Skin of body (tissue), 2 donors: ENCODE measurements around a stretch of chr5.

DNA sequence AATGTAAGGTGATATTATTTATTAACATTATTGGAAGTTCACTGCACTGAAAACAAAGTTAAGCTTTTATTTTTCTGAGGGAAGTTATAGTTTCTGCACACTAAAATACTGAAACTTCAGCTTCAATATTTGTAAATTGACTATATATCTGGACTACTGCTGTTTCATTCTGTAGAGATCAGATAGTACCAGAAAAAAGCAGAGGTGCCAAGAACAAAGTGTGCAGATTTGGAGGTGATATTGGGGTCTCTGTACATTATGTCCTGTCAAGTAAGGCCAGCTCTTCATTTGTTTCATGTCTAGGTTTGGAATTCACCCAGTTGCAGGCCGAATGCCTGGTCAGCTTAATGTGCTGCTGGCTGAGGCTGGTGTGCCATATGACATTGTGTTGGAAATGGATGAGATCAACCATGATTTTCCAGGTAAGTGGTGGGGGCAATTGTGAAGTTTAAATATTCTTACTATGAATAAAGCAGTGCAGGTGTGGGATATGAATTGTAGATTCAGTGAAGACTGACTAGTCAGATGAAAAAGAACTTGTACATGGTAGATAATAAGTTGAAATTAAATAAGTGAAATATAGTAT lies 96.9 kb downstream of the NNT start:
- RAMPAGE, long total RNA, result no peak

DNA sequence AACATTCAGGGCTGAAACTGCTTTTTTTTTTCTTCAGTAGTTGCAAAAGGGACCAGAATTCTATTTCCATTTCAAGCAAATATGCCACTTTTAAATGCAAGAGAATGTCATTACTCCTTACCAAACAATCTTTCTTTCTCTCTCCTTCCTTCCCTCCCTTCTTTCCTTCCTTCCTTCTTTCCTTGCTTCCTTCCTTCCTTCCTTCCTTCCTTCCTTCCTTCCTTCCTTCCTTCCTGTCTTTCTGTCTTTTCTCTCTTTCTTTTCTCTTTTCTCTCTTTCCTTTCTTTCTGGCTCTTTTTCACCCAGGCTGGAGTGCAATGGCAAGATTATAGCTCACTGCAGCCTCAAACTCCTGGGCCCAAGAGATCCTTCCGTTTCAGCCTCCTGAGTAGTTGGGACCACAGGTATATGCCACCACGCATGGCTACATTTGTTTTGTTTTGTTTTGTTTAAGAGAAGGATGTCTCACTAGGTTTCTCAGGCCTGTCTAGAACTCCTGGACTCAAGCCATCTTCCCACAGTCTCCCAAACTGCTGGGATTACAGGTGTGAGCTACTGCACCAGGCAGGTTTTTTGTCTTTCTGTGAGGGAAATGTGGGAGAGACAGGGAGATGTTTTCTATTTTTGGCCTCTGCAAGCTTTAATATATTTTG lies 87.0 kb downstream of the FGF10 start:
- RAMPAGE, long total RNA, result no peak

DNA sequence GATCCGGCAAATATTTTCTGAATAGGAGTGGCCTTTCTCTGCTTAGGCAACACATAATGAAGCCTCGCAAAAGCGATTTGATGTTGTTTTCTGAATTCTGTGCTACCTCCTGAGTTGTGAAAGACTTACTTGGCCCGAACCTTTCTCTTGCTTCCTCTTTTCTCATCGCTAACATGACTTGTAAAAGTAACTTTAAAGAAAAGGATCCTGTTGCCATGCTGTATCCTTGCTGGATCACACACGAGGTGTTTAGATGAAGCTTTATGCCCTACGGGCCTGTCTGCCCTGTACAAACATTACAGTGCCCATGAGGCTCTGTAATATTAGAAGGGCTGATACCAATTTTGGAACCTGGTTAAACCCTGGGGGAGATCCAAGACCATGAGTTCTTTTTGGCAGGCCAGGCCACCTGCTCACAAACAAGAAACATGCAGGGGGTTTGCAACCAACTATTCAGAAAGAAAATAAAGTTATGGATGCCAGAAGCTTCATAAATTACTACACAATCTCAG lies 149.9 kb upstream of the FGF10 start:
- RAMPAGE, long total RNA, result no peak

- RAMPAGE, long total RNA, result no peak
Measured at GRCh38 chr5:45695435-45695962, 681 bp downstream of the HCN1 start.

DNA sequence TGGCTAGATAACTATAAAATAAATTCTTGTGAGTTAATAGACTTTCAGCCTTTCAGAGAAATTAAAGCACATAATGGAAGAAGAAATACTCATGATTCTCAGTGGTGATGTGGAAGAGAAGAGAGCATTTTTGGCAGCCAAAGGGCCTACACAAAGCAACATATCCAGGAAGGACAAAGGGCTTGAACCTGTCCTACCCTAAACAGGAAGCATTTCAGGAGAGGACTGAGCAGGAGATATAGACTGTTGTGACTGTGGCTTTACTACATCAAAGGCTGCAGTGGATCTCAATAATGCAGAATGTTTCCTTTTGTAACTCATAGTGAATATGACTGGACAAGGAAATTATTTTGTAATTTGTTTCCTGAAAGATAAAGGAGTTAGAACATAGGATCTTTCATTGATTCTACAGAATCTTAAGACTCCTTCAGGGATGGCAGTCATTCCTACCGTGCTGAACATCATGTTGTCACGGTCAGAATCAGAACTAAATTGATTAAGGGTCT lies 1.3 kb upstream of the PARP8 start:
- RAMPAGE, long total RNA, result no peak

GRCh38 chr5:50667131-50667701 lies 779 bp downstream of the PARP8 start:
- RAMPAGE, long total RNA, result no peak

DNA sequence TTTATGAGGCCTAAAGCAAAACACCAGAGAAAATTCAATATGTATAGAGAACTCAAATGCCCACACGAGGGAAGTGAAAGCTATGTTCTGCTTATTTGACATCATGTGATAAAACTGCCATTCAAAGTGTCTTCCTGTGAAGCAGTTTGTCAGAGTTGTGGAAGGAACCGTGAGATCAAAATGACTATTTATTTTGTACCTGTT lies 190.3 kb downstream of the PARP8 start:
- RAMPAGE, long total RNA, result no peak

DNA sequence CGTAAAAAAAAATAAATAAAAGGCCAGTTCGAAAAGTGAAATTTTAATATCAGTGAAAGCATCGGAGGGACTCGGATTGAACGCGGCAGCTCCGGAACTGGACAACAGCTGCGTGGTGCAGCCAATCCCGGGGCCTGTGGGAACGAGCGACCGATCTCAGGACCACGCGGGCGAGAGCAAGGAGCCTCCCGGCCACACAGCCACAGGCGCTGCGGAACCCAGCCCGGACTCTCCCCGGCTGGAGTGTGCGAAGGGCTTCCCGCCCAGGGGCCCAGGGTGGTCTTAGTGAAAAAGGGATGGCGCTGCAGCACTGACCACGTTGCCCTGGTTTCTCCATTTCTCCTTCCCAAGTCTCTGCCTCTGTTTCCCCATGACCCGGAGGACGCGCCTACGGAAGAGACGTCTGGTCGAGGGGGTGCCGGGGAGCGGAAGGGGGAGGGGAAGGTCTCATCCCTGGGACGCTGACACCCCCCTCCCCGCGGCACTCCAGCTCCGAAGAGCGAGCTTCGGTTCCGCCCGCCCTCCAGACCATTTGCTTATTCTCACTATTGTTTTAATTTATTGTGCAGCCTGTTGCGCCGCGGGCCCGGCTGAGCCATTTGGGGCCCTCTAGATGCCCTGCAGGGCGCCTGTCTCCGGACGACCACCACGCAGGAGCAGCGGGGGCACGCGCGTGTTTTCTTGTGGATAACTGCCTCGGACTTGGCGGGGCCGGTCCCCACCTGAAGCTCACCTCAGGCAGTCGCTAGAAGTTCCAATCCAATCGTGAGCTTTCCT lies 302.9 kb downstream of the PARP8 start:
- RAMPAGE, long total RNA, result no peak

- RAMPAGE, long total RNA, result no peak
Measured at GRCh38 chr5:51388656-51389254, 5.5 kb downstream of the ISL1 start.

GRCh38 chr5:52775915-52776428 lies 11.7 kb upstream of the ITGA1 start:
- RAMPAGE, long total RNA, result no peak

DNA sequence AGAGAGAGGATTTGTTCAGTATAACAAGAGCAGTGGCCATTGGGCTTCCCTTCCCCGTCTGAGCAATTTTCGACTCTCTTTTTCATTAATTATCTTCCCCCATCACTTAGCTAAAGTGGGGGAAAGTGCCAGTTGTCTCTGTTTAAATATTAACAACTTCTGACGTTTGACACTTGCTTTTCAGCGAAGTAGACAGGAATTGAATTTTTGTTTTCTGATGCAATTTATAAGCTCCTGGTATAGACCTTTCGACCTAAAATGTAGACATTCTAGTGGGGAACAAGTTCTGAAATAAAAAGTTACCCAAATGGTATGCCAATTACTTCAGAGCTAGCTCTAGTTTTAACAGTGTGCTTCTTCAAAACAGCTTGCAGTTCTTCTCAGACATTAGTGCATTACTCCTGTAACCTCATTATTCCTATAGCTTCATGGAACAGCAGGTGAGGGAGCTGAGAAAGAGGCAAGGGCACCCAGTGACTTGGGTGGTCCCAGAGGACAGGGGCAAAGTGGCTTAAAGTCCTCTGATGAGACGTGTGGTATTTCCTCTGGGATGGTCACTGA lies 100.7 kb upstream of the ITGA2 start:
- RAMPAGE, long total RNA, result no peak

GRCh38 chr5:52892952-52893477 lies 96.1 kb upstream of the ITGA2 start:
- RAMPAGE, long total RNA, result no peak

- RAMPAGE, long total RNA, result no peak
Measured at GRCh38 chr5:52897181-52897613, 92.0 kb upstream of the ITGA2 start.

GRCh38 chr5:53485789-53486660 lies 5.6 kb downstream of the FST start:
- RAMPAGE, long total RNA, result no peak

GRCh38 chr5:53985355-53986187 lies 324.8 kb downstream of the ARL15 start:
- RAMPAGE, long total RNA, result no peak

DNA sequence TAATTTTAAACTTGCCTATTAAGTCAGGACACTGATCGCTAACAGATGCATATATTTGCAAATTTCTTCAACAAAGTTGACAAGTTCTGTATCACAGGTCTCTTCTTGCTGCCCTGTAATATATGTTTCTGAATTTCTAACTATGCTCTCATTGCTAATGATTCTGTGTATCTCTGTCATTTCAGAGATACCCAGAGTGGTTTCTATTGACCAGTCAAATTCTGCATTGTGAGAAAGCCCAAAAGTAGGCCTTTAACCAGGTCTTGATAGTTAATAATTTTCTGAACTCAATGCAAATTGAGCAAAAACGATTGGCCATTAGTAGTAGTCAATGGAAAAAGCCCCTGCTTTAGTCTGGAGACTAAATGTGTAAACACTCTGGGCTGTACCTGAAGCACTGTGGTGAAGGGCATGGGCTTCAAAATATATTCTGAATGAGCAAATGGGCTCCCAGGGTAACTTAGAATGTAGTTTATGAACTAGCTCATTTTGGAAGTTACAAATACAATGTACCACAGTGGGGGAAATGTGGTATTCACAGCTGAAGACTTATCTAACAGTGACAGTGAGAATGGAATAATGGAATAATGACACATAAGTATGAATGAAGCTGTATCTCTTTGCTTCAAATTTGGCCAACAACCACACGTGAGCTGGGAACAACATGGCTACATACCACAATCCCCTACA lies 307.5 kb downstream of the ARL15 start:
- RAMPAGE, long total RNA, result no peak

GRCh38 chr5:54049888-54050645 lies 260.3 kb downstream of the ARL15 start:
- RAMPAGE, long total RNA, result no peak

DNA sequence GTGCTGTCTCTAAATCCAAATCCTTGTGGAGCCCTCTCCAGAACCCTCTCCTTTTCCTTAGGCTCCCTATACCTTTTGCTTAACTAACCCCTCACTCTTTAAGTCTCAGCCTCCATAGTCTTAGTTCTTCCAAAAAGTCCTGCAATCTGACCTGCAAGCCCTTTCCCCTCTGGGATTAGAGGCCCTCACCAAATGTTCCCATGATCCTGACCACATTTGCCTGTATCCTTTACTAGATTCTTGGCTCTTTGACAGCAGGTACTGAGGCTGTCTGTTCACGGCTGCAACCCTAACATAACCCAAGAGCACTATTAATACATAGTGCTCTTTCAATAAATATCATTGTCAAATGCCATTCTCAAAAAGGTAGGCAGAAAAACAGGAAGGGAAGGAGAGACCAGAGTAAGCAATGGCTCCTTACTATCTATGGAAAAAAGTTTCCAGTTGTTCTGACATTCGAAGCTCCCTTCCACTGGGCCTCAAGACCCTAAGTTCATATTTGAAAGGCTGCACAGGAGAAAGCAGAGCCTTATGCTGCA lies 78.3 kb downstream of the ARL15 start:
- RAMPAGE, long total RNA, result no peak

DNA sequence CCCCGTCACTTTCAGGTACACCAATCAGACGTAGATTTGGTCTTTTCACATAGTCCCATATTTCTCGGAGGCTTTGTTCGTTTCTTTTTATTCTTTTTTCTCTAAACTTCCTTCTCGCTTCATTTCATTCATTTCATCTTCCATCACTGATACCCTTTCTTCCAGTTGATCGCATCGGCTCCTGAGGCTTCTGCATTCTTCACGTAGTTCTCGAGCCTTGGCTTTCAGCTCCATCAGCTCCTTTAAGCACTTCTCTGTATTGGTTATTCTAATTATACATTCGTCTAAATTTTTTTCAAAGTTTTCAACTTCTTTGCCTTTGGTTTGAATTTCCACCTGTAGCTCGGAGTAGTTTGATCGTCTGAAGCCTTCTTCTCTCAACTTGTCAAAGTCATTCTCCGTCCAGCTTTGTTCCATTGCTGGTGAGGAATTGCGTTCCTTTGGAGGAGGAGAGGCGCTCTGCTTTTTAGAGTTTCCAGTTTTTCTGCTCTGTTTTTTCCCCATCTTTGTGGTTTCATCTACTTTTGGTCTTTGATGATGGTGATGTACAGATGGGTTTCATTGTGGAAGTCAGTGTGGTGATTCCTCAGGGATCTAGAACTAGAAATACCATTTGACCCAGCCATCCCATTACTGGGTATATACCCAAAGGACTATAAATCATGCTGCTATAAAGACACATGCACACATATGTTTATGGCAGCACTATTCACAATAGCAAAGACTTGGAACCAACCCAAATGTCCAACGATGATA lies 42.1 kb downstream of the ARL15 start:
- RAMPAGE, long total RNA, result no peak

DNA sequence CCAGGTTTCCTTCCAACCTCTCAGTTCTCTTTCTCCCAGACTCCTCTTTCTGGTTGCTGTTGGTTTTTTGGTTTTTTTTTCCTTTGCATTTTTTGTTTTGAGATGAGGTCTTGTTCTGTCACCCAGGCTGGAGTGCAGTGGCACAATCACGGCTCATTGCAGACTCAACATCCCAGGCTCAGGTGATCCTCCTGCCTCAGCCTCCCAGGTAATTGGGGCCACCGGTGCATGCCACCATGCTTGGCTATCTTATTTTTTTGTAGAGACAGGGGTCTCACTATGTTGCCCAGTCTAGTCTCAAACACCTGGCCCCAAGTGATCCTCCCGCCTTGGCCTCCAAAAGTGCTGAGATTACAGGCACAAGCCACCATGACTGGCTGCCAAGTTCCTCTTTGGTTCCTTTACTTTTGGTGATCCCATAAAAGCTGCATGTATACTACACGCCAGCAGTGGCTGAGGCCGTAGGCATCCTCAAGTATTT lies 11.5 kb downstream of the ARL15 start:
- RAMPAGE, long total RNA, result no peak